Mesenteric fat pad (tissue), 1 donor: ENCODE results near the genes UPK1A, KMT2B, PROSER3, APLP1, COX7A1, ZNF566, ZNF529, ZNF585A and ZNF540.

DNA sequence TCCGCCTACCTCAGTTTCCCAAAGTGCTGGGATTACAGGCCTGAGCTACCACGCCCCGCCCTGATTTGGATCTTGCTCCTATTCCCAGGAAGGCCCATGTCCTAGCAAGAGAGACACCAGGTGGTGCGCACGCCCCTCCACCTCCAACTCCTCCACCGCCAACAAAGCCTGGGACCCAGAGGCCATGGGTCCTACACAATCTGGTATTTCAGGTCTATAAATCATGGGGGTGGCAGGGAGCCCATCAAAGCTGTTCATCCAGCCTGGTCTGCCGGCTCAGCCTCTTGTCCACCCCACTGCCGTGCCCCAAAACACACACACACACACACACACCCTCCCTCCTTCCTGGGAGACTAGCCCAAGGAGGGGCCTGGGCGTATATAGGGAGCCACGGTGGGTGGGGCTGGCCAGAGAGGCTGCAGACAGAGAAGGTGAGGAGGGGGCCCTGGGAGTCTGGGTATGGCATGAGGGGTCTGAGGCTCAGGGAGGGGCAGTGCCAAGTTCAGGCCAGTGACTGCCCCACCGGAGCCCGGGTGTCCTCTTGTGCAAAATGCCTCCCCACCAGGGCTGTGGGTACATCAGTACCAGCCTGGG, at the start of gene UPK1A:
TSS of gene UPK1A (plus strand) at position 410 of the 594 bp plus-strand sequence.
- PRO-cap = no peak

DNA sequence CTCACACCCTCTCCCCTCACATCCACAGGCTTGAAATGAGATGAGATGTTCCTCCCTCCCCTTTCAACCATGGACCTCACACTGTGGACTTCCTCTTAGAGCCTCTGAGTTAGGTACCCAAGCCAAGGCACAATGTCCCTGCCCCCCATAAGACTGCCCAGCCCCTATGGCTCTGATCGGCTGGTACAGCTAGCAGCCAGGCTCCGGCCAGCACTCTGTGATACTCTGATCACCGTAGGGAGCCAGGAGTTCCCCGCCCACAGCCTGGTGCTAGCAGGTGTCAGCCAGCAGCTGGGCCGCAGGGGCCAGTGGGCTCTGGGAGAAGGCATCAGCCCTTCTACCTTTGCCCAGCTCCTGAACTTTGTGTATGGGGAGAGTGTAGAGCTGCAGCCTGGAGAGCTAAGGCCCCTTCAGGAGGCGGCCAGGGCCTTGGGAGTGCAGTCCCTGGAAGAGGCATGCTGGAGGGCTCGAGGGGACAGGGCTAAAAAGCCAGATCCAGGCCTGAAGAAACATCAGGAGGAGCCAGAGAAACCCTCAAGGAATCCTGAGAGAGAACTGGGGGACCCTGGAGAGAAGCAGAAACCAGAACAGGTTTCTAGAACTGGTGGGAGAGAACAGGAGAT, 3.2 kb upstream of the KMT2B start:
- PRO-cap = no peak

- PRO-cap = bidirectional peak, plus-strand start at chr19:35718008, minus-strand start at chr19:35717857
These were observed at the start of gene KMT2B for GRCh38 chr19:35717377-35718166. TSS of gene KMT2B (plus strand) at chr19:35718003.

- PRO-cap = unidirectional peak, plus-strand start at chr19:35758195
These were observed at the start of gene PROSER3 for GRCh38 chr19:35758024-35758403. TSS of gene PROSER3 (plus strand) at chr19:35758176.

DNA sequence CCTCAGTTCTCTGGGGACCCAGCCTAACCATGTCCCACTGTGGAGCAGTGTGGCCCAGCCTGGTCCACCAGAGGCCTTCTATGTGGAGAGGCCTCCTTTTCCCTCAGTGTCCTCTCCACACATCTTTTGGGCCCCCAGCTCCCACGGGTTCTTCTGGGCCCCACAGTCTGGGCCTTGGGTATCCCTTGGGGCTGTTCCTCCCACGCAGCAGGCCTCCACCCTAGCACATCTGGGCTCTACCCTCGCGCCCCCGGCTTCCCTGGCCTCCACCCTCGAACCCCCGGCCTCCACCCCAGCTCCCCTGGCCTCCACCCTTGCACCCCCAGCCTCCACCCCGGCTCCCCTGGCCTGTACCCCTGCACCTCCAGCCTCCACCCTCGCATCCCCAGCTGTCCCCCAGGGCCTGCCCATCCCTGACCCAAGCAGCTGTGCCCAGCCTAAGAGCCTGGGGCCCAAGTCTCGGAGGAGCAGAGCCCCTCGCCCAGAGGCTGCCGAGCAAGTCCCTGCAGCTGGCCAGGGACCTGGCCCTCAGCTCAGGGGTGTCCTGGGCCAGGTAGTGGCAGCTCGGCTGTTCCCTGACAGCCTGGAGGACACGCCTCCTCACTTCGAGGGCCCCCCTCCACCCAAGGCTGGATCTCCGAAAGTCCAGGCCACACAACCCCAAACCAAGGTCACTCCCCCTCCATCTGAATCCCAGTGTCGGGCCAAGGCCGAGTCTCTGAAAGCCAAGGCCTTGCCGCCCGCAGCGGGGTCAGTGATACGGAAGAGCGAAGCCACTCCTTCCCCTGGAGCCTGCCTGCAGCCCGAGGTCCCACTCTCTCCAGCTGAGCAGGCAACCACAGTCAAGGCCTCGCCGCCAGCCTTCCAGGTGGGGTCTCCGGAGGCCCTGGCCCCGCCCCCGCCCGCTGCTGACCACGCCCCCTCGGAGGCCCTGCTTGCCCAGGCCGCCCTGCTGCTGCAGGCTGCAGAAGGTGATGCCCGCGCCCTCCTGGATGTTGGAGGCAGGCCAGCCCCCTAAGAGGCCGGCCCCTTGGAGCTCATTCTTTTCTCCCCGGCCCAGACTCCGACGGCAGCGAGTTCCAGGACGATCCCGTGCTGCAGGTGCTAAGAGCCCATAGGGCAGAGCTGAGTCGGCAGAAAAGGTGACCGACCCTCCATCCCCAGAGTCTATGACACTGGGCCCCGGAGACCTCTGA, 7.9 kb upstream of the ARHGAP33 start:
- PRO-cap = no peak

DNA sequence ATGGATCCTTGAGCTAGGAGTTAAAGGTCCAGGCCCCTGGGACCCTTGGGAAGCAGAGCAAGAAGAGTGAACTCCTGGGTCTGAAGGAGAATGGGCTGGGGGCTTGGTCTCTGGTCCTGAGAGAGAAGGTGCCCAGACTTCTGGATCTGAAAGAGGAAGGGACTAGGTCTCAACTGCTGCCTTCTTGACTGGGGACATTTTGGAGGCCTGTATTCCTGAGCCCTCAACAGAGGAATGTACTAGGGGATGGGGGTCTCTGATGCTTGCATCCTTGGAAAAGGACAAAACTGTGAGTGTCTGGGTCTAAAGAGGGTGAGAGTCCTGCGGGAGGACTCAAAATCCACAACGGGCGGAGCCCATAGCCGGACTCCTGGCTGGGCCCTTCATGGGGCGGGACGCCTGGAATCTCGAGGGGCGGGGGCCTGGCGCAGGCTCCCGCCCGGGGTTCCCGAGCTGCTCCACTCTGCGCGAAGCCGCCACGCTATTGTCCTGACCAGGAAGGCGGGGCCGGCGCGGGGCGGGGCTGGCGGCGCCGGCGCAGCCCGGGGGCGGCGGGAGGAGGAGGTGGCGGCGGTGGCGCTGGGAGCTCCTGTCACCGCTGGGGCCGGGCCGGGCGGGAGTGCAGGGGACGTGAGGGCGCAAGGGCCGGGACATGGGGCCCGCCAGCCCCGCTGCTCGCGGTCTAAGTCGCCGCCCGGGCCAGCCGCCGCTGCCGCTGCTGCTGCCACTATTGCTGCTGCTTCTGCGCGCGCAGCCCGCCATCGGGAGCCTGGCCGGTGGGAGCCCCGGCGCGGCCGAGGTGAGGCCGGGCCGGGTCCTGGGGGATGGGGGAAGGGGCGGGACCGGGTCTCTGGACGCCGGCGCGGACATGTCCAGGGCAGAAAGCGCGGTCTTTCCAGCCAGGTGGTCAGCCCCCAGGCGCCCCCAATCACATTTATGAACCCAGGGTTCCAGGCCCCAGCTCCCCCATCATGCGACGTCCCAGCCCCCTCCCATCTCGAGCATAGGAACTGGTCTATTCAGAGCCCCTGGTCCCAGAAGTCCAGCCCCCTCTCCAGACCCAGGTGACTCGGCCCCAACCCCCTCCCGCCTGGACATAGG, at the start of gene APLP1:
TSS of gene APLP1 (plus strand) at position 590 of the 1,101 bp plus-strand sequence.
- PRO-cap = no peak

DNA sequence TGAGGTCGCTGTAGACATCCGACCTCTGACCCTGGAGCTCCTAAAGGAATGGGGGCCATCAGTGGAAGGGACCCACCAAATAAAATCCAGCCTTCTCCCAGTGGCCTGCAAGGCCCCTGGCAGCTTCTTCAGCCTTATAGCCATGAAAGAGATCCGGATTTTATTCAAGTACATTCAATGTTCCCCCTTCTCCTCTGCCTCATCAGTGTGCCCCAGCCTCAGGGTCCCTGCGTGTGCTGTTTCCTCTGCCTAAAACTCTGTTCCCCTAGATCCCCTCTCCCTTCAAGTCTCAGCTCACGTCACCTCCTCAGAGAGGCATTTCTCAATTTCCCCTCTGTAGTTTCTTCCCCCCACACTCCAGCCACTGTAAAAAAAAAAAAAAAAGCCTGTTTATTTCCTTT, 2.3 kb downstream of the HCST start:
- PRO-cap = no peak

DNA sequence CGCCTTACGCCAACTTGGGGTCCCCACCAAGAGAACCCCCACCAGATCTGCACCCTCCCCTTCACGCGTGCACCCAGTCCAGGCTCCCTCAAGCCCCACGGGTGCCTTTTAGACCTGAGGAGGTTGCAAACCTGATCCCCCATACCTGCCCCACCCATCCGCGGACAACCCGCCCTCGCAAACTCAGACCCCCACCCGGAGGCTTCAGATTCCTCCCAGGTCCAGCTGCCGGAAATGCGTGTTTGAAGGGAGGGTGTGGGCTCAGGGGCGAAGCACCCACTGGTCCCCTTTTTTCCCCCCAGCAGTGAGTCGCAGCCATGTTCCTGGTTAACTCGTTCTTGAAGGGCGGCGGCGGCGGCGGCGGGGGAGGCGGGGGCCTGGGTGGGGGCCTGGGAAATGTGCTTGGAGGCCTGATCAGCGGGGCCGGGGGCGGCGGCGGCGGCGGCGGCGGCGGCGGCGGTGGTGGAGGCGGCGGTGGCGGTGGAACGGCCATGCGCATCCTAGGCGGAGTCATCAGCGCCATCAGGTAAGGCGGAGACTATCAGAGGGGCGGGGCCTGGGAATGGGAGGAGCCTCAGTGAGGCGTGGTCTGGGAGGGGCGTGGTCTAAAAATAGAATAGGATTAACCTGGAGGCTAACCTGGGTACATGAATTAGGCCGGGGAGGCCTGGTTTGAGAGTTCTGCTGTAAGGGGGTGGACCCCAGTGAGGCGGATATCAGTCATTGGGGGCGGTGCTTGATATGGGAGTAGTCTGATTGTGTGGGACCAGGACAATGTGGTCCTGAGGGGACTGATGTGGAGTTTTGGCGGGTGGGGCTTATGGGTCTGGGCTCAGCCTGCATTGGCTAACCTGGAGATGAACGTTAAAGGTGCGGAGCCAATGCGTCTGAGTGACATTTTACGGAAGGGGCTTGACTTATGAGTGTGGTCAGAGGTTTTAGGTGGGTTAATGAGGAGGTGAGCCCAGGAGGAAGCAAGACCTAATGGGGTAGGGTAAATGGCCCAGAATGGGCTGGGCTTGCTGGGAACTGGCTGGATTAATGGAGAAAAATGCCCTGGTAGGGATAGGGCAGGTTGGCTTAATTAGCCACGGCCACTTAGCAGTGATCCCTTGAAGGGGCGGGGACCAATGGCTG, 1.2 kb downstream of the CAPNS1 start:
- PRO-cap = unidirectional peak, minus-strand start at position 524 of the sequence

- PRO-cap = unidirectional peak, minus-strand start at chr19:36152447
These were observed at the start of gene COX7A1 for GRCh38 chr19:36152339-36153173. TSS of gene COX7A1 (minus strand) at chr19:36152447.

- PRO-cap = no peak
These were observed 17.0 kb upstream of the COX7A1 start for GRCh38 chr19:36169195-36169784.

GRCh38 chr19:36215606-36215923, 659 bp downstream of the ZNF146 start:
- PRO-cap = no peak

DNA sequence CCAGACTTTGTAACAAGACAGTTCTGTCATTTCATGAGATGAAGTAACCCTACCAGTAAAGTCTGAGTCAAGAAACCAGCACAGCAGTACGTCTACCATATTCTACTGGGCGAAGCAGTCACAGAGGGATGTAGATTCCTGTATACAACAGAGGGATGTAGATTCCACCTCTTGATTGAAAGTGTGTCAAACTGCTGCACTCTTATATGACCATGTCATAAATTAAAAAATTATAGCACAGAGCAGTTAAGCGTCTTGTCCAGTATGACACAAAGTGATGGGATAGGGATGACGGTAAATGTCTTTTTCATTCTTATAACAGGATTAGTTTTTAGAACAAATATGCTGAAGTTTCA, 13.2 kb upstream of the ZFP14 start:
- PRO-cap = no peak

GRCh38 chr19:36488640-36489757, at the start of gene ZNF566:
TSS of gene ZNF566 (minus strand) at chr19:36489561.
- PRO-cap = bidirectional peak, plus-strand start at chr19:36489627, minus-strand start at chr19:36489519

DNA sequence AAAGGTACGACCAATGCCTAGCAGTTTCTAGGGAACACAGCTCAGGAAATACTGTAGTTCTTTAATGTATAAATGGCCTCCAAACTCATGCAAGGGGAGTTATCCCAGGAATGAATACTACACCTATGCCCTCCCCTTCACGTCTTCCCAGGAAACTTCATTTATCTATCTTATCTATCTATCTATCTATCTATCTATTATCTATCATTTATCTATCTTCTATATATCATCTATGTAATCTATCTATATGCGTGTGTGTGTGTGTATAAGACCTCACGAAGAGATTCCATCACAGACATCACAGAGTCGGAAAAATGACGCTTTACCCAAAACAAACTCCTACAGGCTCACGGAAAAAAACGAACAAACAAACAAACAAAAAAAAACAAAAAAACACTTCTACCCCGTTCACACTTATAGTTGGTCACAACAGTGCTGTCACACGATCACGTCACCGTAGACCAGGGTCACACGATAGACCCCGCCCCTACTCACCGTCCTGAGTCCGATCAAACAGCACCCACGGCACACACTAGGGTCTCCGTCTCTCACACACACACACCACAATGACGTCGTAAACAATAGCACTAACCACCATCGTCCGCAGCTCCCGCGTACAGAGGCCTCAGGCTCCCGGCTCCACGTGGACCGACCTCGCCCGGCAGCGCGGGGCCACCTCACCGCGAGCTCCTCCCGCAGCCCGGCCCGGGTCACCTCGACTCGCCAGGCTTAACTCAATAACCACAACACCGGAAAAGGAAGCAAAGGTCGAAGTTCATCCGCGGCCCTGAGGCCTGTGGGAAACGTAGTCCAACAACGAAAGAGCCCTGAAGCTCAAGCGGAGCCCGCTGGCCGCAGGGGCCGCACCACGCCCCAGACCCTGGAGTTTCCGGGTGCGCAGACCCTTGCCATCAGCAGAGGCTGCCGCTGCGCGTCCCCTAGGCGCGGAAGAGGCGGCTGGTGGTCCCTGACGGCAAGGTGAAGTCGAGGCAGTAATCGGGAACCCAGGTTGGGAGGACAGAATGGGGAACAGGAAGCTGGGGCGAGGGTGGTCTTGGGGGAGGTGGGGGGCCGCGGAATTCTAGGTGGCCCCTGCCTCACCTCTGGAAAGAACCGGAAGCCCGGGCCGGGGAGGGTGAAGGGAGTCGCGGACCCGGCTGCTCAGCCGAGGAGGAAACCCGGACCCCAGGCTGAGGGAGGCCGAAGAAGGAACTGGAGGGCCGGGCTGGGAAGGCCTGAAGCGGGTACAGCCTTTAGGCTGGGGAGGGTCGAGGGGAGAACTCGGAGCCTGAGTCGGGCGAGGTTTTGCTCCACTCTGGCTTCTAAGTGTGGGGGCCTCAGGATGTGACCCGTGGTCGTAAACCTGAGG, at the start of gene ZNF529:
TSS of gene ZNF529 (minus strand) at position 745 of the 1,369 bp plus-strand sequence.
- PRO-cap = bidirectional peak, plus-strand start at position 814 of the sequence, minus-strand start at position 722 of the sequence

- PRO-cap = no peak
These were observed 440 bp downstream of the ZNF790 start for GRCh38 chr19:36837671-36838223.

GRCh38 chr19:37172292-37173059, at the start of gene ZNF585A:
TSS of gene ZNF585A (minus strand) at chr19:37172695.
- PRO-cap = no peak

GRCh38 chr19:37304123-37304635, 30.3 kb upstream of the ZNF875 start:
- PRO-cap = no peak

GRCh38 chr19:37312257-37313174, 21.9 kb upstream of the ZNF875 start:
- PRO-cap = no peak

GRCh38 chr19:37594167-37594581, 418 bp downstream of the ZNF571 start:
- PRO-cap = no peak

- PRO-cap = bidirectional peak, plus-strand start at chr19:37594880, minus-strand start at chr19:37594755
These were observed at the start of gene ZNF540 for GRCh38 chr19:37594582-37595612. TSS of gene ZNF540 (plus strand) at chr19:37594876.